PC-3 (cell line): ENCODE results near the genes OR1L8, DENND1A, RPL35 and RABEPK.

- RAMPAGE, long total RNA: no peak
Observed at GRCh38 chr9:121774189-121774487, 122.7 kb downstream of the DAB2IP start.

GRCh38 chr9:121987171-121987976, 105.7 kb downstream of the TTLL11 start:
- RAMPAGE, long total RNA: no peak

DNA sequence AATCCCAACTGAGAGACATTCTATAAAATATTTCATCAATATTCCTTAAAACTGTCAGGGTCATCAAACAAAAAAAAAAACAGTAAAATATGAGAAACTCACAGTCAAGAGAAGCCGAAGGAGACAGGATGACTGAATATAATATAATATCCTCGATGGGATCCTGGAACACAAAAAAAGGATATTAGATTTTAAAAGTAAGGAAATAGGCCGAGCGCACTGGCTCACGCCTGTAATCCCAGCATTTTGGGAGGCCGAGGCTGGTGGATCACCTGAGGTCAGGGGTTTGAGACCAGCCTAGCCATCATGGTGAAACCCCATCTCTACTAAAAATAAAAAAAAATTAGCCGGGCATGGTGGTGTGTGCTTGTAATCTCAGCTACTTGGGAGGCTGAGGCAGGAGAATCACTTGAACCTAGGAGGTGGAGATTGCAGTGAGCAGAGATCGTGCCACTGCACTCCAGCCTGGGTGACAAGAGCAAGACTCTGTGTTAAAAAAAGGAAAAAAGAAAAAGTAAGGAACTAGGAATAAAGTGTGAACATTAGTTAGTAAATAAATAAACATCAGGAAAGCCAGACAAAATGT, at the start of gene OR1L8:
Gene OR1L8 (minus strand): TSS at position 166 of the 586 bp plus-strand sequence.
- RAMPAGE, long total RNA: no peak

DNA sequence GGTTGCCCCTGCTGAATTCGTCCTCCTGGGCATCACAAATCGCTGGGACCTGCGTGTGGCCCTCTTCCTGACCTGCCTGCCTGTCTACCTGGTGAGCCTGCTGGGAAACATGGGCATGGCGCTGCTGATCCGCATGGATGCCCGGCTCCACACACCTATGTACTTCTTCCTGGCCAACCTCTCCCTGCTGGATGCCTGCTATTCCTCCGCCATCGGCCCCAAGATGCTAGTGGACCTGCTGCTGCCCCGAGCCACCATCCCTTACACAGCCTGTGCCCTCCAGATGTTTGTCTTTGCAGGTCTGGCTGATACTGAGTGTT, 189 bp downstream of the OR5C1 start:
- RAMPAGE, long total RNA: no peak

DNA sequence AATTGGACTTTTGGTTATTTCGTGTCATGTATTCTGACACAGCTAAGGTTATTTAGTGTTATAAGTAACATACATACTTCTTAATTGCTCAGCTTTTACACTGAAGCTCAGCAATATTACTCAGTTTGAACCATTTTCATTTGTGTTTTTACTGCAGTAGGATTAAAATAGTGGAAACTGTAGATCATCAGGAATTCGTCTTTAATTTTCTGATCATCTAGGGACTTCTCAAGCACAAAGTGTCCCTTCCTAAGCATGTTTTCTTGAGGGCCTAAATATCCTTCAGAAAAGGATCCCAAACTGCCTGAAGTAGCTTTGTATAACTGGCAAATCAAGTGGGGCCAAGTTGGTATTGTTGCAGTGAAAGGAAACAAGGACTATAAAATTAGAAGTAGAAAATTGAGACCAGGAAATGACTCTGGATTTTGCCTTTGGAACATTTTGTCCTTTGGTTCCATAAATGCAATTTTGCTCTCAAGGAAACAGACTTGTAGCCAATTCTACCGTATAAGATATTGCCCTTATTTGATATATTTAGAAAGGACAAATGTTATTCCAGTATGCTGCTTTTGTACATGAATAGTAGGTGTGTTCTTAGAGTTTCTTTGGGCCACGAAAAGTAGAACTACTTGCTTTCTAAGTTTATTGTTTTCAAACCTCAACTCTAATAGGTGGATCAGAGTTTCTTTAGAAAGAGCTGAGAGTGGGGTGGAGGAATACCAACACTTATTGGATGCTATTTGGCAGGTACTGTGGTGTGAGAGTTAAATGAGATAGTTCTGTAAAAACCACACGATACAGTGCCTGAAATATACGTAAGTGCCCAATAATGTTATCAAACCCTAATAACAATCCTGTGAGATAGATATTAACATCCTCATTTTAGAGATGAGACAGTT, 34.4 kb downstream of the RABGAP1 start:
- RAMPAGE, long total RNA: no peak

DNA sequence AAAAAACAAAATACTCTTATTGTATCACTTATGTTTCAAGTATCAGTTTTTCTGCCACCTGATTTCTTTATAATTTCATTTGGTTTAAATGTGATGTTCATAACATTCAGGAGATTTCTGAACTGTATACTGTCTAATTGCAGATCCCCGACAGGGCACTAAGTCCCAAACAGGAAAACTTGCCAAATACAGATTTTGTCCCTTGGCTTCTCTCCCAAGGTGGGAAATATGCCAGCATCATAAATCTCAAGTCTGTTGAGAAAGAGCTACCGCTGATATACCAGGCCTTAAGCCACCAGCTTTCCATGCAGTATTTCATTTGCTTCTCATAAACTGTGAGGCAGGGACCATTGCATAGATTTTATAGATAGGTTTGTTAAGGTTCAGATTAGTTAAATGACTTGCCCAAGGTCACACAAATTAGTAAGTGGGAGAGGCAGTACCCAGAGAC, 16.1 kb downstream of the GPR21 start:
- RAMPAGE, long total RNA: no peak

GRCh38 chr9:123074227-123074531, 40.7 kb downstream of the GPR21 start:
- RAMPAGE, long total RNA: no peak

- RAMPAGE, long total RNA: no peak
Observed at GRCh38 chr9:123222224-123222529, 46.2 kb downstream of the STRBP start.

- RAMPAGE, long total RNA: no peak
Observed at GRCh38 chr9:123929672-123930538, at the start of gene DENND1A. Gene DENND1A, minus strand, starts transcription at chr9:123930126.

GRCh38 chr9:124011888-124012155, 254 bp downstream of the LHX2 start:
- RAMPAGE, long total RNA: no peak

GRCh38 chr9:124281307-124281683, 23.5 kb downstream of the NEK6 start:
- RAMPAGE, long total RNA: no peak

GRCh38 chr9:124350701-124351960, 64.1 kb downstream of the PSMB7 start:
- RAMPAGE, long total RNA: no peak

DNA sequence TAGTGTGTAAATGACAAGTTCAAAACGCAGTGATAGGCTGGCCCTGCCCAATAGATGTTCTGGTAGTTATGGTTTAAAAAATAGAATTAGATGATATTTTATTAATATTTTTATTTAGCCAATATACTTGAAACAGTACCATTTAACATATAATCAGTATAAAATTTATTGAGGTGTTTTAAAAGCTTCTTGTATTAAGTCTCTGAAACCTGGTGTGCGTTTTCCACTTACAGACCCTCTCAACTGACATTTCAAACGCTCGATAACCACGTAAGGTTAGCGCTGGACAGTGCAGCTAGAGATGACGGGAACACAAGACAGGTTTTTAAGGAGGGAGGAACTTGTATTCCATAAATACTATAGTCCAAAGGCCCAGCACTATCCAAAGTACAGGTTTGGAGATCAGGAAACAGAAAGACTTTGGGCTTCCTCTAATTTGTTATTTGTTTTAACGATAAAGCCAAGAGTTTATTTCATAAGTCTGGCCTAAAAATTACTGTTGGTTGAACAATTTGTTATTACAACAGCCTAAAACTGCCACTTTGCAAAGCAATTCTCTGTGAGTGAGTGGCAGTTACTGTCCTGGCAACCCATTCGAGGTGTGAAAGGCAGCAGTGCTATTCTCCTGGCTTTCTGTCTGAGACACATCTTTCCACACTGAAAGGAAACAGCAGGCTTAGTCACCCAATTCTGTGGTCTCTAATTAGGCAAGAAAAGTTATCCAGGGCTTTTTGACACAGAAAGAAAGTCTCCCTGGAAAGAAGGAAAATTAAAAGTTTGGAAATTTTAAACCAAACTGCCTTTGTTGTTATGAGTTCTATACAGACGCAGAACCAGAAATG, 34.2 kb downstream of the PSMB7 start:
- RAMPAGE, long total RNA: no peak

DNA sequence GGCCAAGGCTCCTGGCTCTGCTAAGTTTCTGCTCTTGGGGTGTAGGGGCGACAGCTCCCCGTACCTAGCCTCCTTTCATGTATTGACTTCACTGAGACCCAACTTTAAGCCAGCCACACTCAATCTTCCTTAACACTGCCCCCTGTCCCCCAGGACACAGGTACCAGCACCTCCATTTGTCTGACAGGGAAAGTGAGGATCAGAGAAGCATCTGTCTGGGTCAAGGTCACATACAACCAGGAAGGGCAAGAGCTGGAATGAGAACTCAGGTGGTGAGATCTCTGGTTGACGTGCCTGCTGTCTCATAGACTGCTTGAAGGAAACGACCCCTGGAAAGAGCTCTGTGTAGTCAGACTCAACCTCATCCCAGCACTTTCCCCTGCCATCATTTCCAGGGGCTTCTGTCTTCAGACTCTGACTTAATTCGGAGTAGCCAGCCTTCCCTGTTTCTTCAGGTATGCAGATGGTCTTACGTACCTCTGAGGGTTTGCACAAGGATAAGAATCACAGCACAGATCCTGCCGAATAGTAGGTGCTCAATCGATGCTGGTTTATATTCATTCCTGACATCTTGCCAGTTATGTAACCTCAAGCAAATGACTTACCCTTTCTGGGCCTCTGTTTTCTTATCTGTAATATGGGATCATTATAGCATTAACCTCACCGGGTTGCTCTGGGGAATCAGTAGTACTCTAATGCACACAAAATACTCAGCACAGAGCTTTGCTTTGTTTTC, 7.4 kb upstream of the NR5A1 start:
- RAMPAGE, long total RNA: no peak

DNA sequence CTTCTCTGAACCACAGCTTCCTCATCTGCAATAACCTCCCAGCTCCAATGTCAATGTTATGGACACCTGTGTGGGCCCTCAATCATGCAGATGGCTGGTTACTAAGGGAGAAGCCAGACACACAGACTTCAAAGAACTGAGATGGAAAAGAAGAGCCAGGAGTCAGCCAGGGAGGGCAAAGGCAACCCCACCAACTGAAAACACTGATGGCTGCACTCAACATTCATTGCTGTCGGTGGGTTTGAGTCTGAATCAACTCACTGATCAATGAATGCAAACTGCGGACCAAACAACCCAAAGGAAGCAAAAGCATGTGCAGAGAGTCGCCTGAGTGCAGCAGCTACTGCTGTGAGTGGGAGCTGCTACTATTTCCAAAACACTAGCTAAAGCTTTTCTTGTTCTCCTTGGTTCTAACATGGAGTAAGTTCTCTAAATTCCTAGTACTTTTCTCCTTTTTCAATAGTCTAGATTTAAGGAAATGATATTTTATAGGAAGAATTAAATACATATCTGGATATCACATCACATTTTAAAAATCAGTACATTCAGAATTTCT, 77.5 kb downstream of the NR6A1 start:
- RAMPAGE, long total RNA: no peak

DNA sequence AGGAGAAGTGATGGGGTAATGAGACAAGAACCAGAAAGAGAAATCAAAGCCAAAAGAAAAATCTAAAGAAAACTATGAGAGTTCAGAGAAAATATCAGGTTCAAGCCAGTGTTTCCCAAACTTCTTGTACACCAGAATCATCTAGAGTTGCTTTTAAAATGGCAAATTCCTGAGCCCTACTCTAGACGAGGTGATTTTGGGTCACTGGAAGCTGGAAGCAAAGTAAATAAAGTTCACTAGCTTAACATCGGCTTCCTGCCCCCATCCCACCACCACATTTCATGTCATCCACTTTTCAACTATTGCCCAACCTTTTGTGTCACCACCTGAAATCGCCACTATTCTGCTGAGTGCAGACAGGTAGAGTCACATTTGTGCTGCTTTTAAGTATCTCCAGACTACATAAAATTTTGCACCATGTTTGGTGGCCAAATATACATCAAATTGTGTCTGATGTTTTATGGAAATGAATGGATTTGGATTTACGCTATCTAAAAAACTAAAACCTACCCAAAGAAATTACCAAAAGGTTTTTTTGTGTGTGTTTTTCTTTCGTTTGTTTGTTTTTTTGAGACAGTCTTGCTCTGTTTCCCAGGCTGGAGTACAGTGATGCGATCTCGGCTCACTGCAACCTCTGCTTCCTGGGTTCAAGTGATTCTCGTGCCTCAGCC, 76.2 kb downstream of the NR6A1 start:
- RAMPAGE, long total RNA: no peak

DNA sequence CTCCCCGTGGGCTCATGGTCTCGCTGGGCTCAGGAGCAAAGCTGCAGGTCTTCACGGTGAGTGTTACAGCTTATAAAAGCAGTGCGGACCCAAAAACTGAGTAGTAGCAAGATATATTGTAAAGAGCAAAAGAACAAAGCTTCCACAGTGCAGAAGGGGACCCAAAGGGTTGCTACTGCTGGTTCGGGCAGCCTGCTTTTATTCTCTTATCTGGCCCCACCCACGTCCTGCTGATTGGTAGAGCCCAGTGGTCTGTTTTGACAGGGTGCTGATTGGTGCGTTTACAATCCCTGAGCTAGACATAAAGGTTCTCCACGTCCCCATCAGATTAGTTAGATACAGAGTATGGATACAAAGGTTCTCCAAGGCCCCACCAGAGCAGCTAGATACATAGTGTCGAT, 15.3 kb upstream of the WDR38 start:
- RAMPAGE, long total RNA: no peak

DNA sequence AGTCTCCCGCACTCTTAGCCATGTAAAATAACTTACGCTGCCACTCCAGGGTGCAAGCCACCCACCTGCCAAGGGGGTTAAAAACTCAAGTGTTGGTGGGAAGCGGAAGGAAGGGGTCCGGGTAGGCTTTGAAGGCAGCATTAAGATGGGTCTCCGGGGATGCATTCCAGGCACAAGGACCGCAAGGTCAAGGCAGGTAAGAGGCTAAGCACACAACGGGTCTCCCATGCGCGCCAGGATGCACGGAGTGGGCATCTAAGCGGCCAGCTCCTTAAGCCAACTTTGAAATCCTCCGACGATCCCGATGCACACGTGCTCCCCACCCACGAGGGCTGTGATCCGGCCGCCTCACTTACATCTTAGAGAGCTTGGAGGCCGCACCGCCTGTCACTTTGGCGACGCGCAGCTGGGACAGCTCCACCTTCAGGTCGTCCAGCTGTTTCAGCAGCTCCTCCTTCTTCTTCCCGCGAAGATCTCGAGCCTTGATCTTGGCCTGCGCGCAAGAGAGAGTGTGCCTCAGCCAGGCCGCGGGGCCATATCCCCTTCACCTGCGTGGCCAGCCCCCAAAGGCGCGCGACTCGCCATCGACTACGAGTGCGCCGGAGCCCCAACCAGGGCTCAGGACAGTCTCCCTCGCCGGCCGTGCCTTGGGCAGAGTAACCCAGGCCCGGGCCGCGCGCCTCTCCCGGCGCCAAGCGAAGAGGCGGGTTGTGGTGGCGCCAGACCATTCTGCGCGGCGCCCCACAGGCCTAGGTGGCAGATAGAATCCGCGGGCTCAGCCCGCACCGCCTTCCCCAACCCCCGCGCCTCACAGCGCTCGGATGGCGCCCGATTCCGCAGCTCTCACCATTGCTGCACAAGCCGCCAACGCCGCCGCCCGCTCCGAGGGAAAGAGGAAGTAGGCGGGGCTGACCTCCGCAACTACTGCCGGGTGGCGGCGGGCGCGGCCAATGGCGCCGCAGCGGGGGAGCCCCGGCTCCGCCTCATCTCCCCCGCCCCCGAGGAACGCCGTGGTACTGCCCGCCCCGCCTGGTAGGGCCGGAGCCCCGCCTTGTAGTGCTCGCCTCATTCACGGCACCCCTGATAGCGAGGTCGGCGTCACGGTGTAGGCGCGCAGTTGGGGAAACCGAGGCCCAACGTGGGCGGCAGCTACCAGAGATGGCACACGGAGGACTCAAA, at the start of gene RPL35:
Gene RPL35 (minus strand): TSS at position 895 of the 1,179 bp plus-strand sequence.
- RAMPAGE, long total RNA: start-site peak on the minus strand centred at position 883 of the sequence, 50 bp wide, 9,085 and 4,100 reads in 2 replicates

DNA sequence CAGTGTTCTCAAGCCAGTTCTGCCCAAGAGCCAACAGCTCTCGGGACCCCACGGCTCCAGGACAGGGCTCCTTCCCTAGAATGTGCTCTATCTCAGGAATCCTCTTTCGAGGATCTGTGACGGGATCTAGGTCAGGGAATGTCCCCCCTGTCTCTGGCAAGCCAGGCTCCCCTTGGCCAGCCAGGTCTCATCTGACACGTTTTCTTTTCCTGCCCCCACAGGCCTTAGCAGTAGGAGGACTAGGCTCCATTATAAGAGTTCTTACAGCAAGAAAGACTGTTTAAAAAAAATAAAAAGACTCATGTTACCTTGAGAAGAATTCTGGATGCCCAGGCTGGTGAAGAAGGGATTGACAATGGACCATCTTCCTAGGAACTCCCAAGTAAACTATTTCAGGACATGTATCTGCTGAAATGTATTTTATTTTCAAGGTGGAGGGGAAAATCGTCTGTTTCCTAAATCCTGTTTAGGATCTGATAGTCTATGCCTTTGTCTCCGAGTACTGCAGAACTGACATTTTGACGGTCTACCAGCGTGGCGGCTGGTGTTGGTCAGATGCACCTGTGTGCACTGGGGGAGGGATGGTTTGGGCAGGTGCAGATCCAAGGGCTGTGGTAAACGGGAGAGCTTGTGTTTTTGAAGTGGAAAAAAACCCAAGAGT, 14.9 kb downstream of the ARPC5L start:
- RAMPAGE, long total RNA: no peak

DNA sequence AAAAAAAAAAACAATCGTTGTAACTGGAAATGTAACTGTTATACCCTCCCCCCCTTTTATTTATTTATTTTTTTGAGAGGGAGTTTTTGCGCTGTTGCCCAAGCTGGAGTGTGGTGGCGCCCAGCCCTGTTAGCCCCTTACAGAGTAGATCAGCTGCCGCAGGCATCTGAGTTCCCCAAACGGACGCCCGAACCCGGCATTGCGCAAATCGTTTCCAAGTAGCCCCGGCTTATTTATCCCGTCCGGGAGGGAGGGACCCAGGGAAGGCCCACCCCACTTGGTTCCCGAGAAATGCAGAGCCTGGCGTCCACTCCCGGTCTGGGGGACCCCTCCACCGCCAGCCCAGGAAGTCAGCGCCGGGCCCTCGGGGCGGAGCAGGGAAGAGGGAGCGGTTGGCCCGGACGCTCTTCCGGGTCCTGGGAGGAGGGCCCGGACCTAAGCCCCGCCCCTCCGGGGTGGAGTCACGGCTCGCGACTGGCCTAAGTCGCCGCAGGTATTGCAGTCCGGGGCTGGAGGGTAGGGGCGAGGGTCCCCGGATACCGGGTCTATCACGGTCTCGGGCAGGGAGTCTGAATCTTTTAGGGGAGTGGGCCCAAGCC, at the start of gene RABEPK:
Gene RABEPK (plus strand): TSS at position 458 of the 599 bp plus-strand sequence.
- RAMPAGE, long total RNA: start-site peak on the plus strand centred at position 456 of the sequence, 22 bp wide, 49 and 16 reads in 2 replicates